Mesenchymal stem cell of Wharton's jelly (primary cell): ENCODE data around the genes ZNF484 and NINJ1.

DNA sequence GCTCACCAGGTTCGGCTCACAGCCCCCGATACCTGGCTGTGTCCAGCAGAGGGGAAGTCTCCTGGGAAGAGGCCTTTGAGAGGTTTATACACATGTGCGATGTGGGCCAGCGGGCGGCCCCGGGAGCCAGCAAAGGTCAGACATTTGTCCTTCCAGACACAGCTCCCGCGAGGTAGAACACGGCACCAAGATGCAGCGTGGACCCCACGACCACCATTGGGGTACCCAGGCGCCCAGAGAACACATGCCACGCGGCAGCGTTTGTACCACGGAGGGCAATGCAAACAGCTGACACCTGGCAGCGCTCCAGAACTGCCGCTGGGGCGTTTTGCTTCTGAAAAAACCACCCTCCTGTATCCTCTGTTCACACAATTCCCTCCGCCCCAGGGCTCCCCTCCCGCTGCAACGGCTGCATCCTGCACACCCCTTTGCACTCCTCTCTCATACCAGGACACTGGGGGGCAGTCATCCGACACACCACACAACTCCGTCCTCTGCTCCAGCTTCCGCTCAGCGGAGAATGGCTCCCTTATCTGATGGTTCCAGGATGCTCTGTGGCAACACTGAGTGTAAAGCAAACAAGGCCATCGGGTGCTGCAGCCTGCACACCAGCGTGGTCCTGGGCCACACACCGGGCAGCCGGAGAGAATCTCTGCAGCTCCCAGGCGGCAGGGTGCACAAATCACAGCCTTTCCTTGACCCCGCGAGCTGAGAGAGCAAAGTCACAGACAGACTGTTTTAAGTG, 235.4 kb downstream of the SYK start:
- CAGE, long polyA plus RNA: no peak

- CAGE, long polyA plus RNA: no peak
Observed at GRCh38 chr9:91117283-91117907, 244.3 kb downstream of the AUH start.

- CAGE, long polyA plus RNA: no peak
Observed at GRCh38 chr9:91161971-91163056, 199.4 kb downstream of the AUH start.

DNA sequence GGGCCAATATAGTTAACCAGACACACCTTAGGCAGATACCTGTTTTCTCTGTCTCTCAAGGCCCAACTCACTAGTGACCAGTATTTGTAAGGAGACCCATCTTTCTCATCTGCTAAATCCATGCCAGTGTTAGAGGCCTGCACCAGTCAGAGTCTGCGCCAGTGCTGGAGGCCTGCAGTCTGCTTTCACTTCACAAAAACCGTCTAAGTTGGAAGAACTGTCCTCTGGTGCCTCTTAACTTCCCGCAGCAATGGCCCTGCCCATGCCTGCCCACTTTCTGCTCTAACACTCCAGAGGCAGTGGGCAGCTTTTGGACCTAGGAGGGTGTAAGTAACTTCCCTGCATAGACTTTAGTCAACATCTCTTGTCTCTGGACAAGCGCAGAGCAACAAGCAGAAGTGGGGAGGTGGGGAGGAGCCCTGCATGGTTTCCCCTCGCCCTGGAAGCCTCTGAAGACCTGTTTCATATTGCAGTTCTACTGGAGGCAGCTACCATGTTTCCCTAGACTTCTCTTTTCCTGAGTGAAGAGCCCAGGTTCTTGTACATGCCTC, 152.9 kb downstream of the AUH start:
- CAGE, long polyA plus RNA: no peak

DNA sequence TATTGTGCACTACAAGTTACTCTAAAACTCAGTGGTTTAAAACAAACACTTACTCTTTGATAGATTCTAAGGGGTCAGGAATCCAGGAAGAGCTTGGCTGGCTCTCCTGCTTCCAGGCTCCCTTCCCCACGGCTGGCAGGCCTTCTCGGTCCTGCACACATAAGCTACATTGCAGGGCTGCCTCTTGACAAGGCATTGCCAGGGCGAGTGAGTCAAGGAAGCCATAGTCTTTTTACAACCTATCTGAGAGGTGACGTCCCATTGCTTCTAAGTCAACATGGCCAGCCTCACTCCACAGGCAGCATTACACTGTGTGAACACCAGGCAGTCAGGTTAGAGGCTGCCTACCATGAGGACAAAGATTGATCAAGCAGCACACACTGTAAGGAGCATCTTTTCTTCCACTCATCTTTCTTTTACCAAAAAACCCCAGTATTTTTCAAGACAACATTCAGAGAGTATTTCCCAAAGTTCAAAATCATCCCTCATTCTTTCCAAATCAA, 119.7 kb downstream of the AUH start:
- CAGE, long polyA plus RNA: no peak

GRCh38 chr9:91847688-91848245, 102.3 kb downstream of the ROR2 start:
- CAGE, long polyA plus RNA: no peak

DNA sequence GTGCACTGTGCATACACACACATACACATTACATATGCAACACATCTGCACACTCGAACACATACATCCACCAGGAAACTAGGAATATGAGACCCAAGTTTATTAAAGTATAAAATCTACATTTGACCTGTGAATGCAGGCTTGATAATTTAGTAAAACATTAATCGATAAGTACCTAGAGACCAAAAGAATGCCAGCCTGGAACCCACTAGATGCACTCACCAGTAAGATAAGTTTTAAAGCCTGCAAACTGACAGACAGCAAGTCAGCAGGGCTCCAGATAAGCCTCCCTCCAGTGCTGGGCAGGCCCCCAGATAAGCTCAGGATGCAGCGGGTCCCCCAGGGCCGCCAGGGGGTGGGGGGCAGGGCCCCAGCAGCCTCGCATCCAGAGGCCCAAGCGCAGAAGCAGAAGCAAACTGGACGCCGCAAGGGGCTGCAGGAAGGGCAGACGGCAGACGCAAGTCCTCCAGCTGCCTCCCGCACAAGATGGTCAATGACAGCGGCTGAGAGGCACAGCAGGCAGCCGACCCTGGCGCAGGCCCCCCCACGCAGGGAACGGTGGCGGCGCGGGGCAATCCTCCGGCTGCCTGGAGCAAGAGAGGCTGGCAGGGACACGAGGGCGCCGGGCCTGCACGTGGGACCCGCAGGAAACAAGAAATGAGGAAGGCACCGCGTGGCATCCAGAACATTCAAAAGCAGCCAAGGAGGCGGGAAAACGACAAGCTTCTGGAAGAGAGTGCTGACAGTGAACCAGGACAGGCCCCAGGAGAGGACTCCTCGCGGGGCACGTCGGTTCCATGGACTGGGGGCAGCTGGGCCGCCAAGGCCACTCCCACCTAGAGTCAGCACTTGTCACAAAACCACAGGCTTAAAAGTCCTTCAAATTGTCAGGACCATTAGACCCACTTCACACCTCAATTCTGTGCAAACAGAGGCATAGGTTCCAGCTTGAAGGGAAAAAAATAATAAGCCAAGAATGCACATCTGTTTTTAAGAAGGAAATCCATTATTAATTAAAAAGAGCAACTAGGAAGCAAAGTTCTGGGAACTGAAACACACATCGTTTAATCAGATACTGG, 49.8 kb downstream of the ROR2 start:
- CAGE, long polyA plus RNA: no peak

- CAGE, long polyA plus RNA: no peak
Observed at GRCh38 chr9:91933822-91934361, 16.1 kb downstream of the ROR2 start.

DNA sequence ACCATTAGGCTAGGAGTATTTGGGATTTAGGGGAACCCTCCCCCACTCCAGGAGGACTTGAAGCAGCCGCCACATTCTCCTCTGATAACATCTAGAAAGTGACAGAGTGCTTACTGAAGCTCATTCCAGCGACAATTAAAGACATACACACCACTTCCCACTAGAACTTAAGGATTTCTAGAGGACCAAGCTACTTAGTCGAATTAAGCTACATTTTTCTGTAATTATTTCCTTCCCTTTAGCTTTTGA, 4.7 kb downstream of the ROR2 start:
- CAGE, long polyA plus RNA: no peak

DNA sequence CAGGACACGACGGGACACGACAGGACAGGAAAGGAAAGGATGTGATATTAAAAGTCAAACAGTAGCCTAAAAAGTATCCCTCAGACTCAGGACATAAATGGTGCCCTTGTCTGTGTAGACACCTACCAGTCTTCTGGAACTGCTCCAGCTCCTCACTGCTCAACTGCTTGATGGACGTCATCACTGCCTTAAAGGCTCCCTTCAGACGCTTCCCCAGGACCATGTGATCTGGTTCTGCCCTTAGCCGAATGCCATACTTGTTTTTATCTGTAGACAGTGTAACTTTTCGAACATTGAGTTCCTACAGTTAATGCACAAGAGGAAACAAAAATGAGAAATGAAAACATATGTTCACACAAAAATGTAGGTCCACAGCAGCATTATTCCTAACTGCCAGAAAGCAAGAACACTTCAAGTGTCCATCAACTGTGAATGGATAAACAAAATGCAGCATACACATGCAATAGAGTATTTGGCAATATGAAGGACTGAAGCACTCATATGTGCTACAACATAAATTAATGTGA, 46.2 kb downstream of the IARS1 start:
- CAGE, long polyA plus RNA: no peak

GRCh38 chr9:92314134-92315340, 10.6 kb downstream of the NOL8 start:
- CAGE, long polyA plus RNA: no peak

DNA sequence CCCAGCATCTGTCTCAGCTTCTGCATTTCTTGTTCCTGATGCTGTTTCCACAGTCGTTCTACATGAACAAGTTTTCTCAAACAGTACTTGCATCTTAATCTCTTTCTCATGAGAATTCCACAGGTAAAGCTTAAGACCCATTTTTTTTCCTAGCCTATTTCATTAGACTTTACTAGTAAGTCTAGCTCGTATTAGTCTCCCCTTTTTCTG, 49.2 kb upstream of the OMD start:
- CAGE, long polyA plus RNA: no peak

DNA sequence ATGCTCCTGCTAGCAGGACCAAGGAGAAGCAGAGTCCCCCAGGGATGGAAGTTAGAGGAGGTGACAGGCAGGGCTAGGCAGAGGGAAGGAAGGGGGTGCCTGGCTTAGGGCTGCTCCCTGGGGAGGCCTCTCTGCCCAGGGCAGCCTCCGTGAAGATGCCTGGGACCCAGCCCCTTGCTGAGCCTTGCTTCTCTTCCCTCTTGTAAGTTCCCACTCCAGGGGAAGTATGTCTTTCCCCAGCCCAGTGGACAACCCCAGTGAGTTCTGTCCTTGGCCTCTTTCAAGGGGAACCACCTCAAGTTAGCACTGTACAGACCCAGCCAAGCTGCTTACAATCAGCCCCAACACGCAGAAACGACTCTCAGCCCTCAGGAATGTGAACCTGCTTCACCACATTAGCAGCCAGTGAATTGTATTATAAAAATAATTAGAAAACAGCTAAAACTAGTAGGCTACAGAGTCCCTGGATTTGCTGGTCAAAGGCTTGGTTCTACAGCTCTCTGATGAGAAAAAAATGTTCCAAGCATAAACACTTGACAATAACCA, 10.8 kb upstream of the IPPK start:
- CAGE, long polyA plus RNA: no peak

GRCh38 chr9:92740037-92740461, 24.6 kb downstream of the BICD2 start:
- CAGE, long polyA plus RNA: no peak

- CAGE, long polyA plus RNA: no peak
Observed at GRCh38 chr9:92763660-92764407, 799 bp downstream of the BICD2 start.

DNA sequence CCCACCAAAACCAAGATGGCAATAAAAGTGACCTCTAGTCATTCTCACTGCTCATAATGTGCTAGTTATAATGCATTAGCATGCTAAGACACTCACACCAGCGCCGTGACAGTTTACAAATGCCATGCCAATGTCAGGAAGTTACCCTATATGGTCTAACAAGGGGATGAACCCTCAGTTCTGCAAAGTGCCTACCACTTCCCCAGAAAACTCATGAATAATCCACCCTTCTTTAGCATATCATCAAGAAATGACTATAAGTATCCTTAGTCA, 4.6 kb upstream of the BICD2 start:
- CAGE, long polyA plus RNA: no peak

GRCh38 chr9:92877450-92878320, at the start of gene ZNF484:
TSS of gene ZNF484 (minus strand) at chr9:92878038.
- CAGE, long polyA plus RNA: no peak

DNA sequence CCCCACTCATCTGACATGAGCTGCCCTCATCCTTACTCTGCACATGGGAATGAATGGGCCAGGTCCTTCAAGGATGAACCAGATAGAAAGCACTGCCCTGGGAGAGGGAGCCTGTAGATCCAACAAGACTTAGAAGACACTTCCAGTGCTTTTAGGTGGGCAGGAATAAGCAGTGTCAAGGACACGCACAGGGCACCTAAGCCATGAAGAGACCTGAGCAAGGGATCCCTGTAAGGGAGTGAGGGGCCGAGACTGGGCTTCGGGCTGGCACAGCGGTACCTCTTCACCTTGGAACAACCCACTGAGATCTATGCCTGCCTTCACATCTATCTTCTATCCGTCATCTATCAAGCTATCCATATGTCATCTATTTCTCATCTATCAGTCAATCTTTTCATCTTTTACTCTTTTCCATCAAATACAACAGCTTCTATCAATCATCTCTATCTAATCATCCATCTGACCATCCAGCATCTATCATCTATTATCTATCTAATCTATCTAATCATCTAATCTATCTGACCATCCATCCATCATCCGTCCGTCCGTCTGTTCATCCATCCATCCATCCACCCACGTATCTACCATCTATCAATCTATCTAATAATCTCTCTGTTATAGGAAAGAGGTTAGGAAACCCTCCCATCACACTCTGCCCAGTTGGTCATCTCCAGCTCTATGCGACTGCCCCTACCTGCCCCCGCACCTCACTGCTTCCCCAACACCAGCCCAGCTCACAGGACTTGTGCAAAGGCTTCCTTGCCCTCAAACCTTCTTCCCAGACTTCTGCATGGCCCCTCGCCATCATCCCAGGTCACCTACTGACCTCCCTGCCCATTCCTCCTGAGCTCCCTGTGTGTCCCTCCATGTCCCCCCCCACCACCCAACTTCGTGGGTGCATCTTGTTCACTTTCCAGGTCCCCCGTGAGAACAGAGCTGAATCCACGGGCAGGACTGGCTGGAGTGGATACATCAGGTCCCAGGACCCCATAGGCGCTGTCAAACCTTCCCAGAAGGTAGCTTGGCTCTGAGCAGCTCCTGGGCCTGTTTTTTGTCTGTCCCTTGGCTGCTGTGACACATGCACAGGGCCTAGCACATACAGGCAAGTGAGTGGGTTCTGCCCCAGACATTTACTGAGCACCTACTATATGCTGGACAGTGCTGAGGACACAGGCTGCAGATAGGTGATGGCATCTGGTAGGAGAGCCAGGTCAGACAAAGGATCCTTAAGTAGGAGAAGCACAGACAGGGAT, 15.4 kb downstream of the NINJ1 start:
- CAGE, long polyA plus RNA: no peak

GRCh38 chr9:93133936-93134977, at the start of gene NINJ1:
TSS of gene NINJ1 (minus strand) at chr9:93134251.
- CAGE, long polyA plus RNA: start-site peak on the minus strand at chr9:93134240-93134293, 927 and 607 reads in 2 replicates

DNA sequence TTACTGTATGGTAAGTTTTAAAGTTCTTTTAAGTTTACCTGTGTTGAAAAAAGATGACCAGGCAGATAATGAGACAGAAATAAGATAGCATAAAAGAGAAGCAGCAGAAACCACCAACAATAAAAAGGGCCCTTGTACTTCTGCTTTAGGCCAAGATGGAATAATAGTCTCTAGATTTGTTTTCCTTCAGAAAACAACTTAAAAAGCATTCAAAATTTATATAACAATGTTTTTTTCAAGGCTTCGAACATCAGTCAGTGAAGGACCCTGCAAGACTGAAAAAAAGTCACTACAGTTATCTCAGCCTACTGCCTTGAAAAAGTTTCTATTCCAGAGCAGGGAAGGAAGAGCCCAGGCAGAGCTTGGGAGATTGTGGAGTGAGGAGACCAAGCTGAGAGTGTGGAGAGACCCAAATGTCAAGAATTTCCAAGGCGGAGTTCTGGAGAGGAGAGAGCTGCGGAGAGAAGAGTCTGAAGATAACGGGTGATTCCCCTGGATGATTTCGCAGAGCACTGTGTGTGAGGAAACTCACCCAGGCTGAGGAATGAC, 94.0 kb downstream of the WNK2 start:
- CAGE, long polyA plus RNA: no peak